Pulmonary artery (tissue), 1 donor: ENCODE measurements around the genes ATP7B, PRR20B, PRR20E and ENSG00000285566.

DNA sequence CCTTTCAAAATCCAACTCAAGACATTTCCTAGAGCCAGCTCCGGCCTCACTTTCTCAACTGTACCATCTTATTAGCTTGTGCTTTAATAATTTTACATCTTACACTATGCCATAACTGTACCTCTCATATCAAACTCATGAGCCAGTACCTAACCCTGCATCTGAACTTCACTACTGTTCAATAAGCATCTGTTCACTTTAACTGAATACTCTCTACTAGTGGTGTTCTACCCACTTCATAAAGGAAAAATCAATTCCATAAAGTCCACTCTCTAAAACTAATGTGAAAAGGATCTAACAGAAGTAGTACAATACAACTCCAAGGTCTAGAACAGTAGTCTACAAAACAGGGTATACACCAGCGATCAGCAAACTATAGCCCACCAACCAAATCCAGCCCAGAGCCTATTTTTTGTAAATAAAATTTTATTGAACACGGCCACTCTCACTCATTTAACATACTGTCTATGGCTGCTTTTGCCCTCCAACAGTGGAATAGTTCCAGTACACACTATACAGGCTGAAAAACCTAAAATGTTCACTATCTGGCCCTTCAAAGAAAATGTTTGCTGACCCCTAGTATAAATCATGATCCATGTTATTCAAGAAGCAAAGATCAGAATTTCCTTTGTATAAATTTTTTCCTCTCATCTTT is 33.2 kb downstream of the INTS6 start:
- PRO-cap: no peak

DNA sequence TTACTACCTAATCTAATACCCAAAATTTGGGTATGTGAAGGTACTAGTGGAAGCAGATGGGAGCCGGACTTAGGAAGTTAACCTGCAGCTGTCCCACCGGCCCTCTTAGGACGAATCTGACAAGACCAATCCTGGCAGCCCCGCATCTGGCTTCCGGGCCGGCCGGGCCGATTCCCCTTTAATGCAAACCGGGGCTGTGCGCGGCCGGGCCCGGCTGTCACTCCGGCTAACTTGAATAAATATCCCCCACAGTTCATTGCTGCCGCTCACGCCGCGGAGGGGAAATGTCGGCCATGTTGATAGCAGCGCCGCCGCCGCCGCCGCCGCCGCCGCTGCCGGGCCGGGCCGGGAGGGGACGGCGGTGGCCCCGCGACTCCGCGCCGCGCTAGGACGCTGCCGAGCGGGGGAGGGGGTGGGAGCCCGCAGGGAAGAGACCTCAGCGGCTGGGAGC is 1.4 kb downstream of the INTS6 start:
- PRO-cap: bidirectional peak, plus-strand start at position 269 of the sequence, minus-strand start at position 180 of the sequence

- PRO-cap: no peak
Observed at GRCh38 chr13:51770997-51772406, 32.5 kb downstream of the DHRS12 start.

- PRO-cap: no peak
Observed at GRCh38 chr13:51785843-51786700, 17.9 kb downstream of the DHRS12 start.

- PRO-cap: no peak
Observed at GRCh38 chr13:51814911-51815756, 11.2 kb upstream of the DHRS12 start.

GRCh38 chr13:51945398-51946155 is 65.7 kb downstream of the ATP7B start:
- PRO-cap: no peak

GRCh38 chr13:52010940-52012283 is at the start of gene ATP7B:
Gene ATP7B (minus strand): TSS chr13:52011450.
- PRO-cap: unidirectional peak, minus-strand start at chr13:52011955; bidirectional peak, plus-strand start at chr13:52012398, minus-strand start at chr13:52012163

DNA sequence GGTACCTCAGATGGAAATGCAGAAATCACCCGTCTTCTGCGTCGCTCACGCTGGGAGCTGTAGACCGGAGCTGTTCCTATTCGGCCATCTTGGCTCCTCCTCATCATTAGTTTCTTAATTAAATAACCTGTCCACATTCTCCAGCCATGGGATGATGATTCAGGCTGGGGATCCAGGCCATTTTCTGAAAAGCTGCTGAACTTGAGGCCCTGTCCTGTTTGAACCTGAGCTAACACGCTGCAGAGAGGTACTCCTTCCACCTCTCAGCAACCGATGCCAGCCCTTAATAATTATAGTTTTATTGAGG is 116.1 kb upstream of the NEK3 start:
- PRO-cap: no peak

- PRO-cap: bidirectional peak, plus-strand start at chr13:52652910, minus-strand start at chr13:52652332
Observed at GRCh38 chr13:52652170-52652513, 494 bp upstream of the SUGT1 start.

GRCh38 chr13:52738830-52739245 is 782 bp downstream of the CNMD start:
- PRO-cap: no peak

DNA sequence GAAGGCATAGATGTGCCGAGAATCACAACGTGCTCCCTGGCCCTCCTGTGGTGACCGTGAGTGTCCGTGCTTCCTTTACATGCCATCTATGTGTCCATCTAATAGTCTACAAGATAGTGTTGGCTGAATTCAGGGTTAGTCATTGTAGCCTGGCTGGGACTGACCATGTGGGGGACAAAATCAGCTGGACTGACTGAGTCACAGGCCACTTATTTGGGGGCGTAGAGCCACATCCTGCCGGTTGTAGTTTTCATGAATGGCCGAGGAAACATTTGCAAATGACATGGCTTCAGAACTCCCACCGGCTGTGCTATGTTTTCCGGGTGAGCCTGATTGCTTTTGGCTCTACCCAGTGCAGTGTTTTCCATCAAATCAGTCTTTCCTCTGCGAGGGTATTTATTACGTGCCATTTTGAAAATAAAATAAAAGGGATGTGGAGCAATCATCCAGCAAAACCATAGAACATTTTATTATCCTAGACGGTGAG is 36.9 kb upstream of the OLFM4 start:
- PRO-cap: unidirectional peak, minus-strand start at position 251 of the sequence

DNA sequence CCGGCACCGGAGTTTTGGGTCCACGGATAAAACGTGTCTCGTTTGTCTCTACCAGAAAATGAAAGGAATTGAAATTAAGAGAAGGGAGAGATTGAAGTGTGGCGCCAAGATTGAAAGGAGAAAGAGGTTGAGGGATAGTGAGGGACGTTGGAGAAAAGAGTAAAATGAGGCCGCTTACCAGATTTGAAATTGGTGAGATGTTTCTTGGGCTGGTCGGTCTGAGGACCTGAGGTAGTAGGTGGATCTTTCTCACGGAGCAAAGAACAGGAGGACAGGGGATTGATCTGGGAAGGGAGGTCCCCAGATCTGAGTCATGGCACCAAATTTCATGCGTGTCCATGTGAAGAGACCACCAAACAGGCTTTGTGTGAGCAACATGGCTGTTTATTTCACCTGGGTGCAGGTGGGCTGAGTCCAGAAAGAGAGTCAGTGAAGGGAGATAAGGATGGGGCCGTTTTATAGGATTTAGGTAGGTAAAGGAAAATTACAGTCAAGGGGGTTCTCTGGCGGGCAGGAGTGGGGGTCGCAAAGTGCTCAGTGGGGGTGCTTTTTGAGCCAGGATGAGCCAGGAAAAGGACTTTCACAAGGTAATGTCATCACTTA is 1480.6 kb upstream of the PRR20A start:
- PRO-cap: no peak

DNA sequence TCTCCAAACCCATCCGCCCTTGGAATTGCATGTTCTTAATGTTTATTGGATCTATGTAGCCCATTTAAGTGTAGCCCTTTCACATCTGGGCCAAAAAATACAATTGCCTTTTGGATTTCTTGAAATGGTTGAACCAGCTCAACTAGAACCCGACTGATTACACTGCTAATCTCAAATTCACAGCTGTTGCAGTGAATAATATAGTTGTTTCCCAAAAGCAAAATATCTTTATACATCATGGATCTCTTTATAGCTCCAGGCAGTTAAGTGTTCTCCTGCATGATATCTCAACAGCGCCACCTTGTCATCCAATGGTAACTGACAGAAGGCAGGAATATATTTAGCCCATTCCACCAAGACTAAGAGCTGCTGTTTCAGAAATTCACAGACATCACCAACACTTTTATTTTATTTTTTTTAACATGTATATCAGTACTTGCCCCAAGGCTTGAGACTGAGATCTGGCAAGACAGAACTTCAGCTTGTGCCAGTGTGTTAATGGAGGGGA is 1141.0 kb upstream of the PRR20A start:
- PRO-cap: no peak

DNA sequence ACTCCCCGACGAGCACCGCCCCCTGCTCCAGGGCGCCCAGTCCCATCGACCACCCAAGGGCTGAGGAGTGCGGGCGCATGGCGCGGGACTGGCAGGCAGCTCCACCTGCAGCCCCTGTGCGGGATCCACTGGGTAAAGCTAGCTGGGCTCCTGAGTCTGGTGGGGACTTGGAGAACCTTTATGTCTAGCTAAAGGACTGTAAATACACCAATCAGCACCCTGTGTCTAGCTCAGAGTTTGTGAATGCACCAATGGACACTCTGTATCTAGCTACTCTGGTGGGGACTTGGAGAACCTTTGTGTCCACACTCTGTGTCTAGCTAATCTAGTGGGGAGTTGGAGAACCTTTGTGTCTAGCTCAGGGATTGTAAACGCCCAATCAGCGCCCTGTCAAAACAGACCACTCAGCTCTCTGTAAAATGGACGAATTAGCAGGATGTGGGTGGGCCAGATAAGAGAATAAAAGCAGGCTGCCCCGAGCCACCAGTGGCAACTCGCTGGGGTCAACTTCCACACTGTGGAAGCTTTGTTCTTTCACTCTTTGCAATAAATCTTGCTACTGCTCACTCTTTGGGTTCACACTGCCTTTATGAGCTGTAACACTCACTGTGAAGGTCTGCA is 404.7 kb upstream of the PRR20A start:
- PRO-cap: no peak

DNA sequence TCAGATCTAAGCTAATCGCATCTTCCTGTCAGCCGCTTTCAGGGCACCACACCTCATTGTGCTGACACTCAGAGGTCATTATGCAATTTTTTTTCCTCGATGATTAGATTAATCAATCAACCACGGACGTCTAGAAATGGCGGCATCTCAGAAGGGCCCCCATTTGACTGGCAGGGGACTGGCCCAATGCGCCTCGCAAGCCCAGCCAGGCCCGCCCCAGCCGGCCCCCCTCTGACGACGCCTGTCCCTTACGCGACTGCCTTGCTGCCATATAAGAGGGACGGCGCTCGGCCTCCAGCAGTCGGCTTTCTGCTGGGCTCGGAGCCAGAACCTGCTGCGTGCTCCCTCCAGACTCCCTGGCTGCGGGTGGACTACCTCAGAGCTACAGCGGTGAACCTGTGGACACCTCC is at the start of gene PRR20B:
Gene PRR20B (plus strand): TSS at position 270 of the 410 bp plus-strand sequence.
- PRO-cap: no peak

GRCh38 chr13:57166924-57167317 is at the start of gene PRR20E:
Gene PRR20E (plus strand): TSS chr13:57167197.
- PRO-cap: no peak

GRCh38 chr13:57640528-57640903 is 9.0 kb downstream of the PCDH17 start:
- PRO-cap: no peak

DNA sequence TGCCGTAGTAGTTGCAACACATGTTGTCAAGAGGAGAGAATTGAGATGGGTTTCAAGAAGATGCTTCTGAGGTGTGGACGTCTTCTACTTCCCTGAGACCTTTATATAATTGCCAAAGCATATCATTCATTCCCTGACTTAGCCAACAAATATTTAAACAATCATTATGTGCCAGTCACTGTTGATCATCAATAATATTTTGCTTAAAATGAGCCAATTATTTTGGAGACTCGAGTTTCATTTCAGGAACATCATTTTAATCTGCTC is at the start of gene ENSG00000285566:
Gene ENSG00000285566 (minus strand): TSS at position 82 of the 267 bp plus-strand sequence.
- PRO-cap: no peak

GRCh38 chr13:64078640-64078934 is 245.7 kb upstream of the ENSG00000285566 start:
- PRO-cap: no peak

DNA sequence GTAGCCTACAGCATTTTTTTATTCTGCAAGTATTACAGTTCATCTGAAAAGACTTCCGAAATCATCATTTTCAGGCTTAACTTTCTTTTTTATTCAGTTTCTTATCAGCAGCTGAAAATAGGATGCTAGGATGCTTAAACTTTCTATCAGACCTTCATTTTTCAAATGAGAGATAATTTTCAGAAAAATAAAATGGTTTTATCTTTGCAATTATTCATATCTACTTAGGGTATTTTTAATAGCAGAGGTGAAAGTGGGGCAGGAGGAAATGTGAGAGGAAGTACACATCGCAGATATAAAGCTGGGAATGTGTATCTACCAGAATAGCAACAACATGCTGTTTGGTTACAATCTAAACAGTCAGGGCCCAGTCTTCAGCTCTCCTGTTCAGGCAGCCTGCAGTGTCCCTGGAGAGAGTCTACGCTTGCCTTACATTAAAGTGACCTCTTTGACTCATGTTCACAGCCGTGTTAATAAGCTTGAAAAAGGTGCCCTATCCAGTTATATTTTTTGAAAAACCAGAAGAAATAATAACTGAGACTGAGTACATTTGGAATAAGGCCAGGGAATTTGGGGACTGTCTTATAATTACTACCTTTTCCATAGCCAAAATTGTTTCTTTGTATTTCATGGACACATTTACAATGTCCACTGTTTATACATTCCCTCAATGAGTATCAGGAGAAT is 82.9 kb downstream of the PCDH9 start:
- PRO-cap: no peak